Pericardium (tissue), 1 donor: Measurements from ENCODE around the genes RMDN2 and CYP1B1.

DNA sequence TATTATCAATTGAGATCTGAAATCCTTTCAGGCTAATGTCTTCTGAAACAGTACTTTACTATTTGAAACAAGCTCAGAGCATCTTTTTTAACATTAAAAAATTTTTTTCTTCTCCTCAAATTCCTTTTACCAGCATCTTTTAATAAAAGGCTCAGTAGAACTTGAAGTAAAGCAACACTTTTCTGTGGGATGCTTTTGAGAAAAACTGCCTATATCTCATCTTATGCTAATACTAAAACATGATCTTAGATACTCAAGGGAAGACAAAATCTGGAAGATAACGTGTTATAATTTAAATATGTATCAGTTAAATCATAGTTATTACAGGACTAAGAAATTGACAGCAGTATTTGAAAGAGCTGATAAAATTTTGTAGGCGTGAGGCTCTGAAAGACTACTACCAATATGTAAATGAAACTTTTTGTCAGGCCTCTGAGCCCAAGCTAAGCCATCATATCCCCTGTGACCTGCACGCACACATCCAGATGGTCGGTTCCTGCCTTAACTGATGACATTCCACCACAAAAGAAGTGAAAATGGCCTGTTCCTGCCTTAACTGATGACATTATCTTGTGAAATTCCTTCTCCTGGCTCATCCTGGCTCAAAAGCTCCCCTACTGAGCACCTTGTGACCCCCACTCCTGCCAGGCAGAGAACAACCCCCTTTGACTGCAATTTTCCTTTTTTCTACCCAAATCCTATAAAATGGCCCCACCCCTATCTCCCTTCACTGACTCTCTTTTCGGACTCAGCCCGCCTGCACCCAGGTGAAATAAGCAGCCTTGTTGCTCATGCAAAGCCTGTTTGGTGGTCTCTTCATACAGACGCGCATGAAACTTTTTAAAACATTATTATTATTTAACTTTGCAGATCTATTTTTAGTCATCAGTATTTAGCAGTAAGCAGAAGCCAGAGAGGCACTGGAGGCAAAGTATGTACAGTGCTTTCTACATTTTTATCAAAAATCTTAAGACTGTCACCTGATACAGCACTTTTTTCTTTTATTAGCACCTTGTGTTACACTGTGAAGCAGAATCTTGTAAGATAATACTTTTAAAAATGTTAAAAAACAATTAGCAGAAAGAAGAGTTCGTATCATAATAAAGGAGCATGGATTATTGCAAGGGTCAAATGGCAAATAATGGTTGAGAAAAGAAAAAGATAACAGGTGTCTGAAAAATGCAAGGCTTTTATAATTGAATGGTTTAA is 8.9 kb downstream of the CEBPZOS start:
- RRBS, result no CpG with 5 or more reads among the region's 9 CpGs

DNA sequence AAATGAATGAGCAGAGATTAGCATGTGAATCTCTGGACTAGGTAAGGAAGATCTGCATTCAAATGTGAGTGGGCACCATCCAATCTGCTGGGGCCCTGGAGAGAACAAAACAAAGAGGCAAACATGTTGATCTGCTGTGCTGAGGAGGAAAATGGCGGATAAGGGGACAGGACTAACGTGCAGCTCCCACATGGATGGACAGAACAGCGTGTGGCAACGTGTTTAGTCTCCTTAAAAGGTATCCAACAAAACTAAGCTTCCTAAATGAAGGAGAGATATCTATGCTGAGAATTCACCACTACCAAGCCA is 9.7 kb downstream of the CEBPZOS start:
- RRBS, result no CpG with 5 or more reads among the region's 4 CpGs

- RRBS, result no CpG with 5 or more reads among the region's 4 CpGs
These were observed 17.4 kb downstream of the CEBPZOS start for GRCh38 chr2:37213646-37214127.

DNA sequence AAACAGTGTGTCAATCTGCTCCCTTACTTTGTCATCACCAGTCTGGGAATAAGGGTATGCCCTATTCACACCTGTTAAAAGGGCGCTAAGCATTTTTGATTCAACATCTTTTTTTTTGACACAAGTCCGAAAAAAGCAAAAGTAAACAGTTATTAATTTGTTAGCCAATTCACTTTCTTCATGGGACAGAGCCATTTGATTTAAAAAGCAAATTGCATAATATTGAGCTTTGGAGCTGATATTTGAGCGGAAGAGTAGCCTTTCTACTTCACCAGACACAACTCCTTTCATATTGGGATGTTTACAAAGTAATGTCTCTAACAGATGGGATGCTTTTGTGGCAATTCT is 3.8 kb downstream of the CEBPZ start:
- RRBS, result no CpG with 5 or more reads among the region's 3 CpGs

- RRBS, result no CpG with 5 or more reads among the region's 9 CpGs
These were observed 861 bp downstream of the CEBPZ start for GRCh38 chr2:37230444-37231025.

GRCh38 chr2:37264879-37265335 is 33.4 kb downstream of the NDUFAF7 start:
- RRBS, result 100% methylated on average over 1 of the region's 6 CpGs

DNA sequence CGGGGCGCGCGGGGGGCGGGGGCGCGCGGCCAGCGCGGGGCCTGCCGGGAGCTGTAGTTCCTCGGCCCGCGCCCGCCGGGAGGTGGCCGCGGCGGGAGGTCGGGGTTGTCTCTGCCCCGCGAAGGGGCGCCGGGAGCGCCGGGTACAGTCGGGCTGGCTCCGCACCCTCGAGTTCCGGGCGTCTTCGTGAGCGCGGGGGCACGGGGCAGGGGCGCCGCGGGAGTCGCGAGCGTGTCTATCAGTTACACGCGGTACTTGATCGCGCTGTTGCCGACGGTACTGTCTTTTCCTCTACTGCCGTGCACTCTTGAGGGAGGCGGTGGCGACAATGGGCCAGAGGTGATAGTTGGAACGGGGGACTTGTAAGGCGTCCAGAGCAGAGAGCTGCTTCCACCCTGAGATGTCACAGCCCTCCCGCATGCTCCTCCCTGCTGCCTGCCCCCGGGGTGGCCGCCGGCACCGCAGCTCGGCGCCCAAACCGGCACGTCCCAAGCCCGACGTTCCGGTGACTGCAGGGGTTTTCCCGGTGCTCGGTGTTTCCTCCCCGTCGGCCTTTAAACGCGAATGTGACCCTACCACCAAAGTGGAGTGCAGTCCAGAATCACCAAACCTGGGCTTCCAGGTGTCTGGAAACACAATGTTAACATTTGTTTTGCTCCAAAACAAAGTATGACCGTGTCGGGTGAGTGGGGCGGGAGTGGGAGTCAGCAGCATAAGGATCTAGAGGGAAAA is 374 bp upstream of the PRKD3 start:
- RRBS, result 2% methylated on average over 20 of the region's 73 CpGs

DNA sequence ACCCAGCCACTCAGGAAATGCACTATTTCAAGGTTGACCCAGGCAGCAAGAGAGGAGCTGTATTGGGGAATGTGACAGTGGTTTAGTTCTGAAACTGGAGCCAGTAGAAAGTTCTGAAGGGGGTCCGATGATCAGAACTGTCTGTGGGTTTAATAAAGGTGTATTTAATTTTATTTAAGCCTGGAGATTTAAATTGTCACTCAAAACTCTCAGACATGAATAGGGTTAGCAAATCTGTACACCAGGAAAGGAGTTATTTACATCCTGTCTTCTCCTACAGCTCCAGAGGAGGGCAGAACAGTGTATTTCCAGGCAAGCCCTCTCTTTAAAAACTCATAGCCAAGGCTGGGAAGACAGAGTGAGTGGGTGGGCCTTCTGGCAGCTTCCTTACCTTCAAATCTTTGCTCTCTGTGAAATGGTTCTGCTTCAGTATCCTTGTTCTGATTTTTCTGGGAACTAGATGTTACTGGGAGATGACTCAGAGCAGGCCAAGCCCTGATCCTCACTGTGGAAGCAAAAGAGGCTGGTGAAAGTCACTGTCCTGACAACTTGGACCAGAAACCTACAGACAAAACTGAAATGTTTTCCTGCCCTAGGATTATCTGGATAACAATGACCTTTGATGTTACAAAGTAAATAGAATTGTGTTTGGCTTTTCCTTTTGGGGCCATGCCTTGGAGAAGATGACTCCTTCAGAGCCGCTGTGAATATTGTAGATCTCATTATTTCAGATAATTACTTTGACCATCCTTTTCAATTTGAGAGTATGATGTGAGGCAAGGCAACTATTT is 899 bp upstream of the QPCT start:
- RRBS, result no CpG with 5 or more reads among the region's 2 CpGs

DNA sequence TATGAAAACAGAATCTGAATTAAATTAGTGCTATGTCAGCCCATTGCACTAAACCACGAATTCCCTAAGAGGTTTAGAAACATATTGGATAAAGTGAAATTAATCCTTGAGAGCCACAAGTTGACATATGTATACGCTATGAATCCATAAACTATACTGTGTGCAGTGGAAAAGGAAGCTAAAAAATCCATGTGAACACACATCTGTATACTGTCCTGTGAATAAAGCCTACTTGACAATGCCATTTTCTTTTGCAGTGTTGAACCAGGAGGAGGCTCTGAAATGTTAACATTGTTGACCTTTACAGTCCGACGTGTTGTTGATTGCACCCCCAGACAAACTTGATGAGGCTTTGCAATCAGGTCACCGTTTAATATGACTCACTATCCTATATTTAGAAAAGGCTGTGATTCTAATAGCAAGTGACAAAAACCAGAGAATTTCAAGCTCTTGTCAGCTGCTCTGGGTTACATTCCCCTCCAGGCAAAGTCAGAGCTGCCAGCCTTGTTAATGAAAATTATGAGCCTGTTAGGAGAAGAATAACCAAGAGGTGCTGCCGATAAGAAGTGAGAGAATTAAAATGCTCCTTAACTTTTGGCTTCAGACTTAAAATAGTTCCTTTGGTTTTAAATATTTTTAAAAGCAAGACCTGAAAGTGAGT is 161.9 kb downstream of the QPCT start:
- RRBS, result no CpG with 5 or more reads among the region's 6 CpGs

- RRBS, result no CpG with 5 or more reads among the region's 3 CpGs
These were observed 109.7 kb downstream of the CDC42EP3 start for GRCh38 chr2:37561624-37562177.

GRCh38 chr2:37585866-37586770 is 85.3 kb downstream of the CDC42EP3 start:
- RRBS, result no CpG with 5 or more reads among the region's 10 CpGs

GRCh38 chr2:37590116-37590654 is 81.3 kb downstream of the CDC42EP3 start:
- RRBS, result no CpG with 5 or more reads among the region's 4 CpGs

- RRBS, result no CpG with 5 or more reads among the region's 9 CpGs
These were observed 26.0 kb downstream of the CDC42EP3 start for GRCh38 chr2:37645254-37646005.

- RRBS, result no CpG with 5 or more reads among the region's 8 CpGs
These were observed 5.4 kb downstream of the CDC42EP3 start for GRCh38 chr2:37665942-37666621.

GRCh38 chr2:37851553-37852024 is 73.5 kb upstream of the RMDN2 start:
- RRBS, result no CpG with 5 or more reads among the region's 3 CpGs

DNA sequence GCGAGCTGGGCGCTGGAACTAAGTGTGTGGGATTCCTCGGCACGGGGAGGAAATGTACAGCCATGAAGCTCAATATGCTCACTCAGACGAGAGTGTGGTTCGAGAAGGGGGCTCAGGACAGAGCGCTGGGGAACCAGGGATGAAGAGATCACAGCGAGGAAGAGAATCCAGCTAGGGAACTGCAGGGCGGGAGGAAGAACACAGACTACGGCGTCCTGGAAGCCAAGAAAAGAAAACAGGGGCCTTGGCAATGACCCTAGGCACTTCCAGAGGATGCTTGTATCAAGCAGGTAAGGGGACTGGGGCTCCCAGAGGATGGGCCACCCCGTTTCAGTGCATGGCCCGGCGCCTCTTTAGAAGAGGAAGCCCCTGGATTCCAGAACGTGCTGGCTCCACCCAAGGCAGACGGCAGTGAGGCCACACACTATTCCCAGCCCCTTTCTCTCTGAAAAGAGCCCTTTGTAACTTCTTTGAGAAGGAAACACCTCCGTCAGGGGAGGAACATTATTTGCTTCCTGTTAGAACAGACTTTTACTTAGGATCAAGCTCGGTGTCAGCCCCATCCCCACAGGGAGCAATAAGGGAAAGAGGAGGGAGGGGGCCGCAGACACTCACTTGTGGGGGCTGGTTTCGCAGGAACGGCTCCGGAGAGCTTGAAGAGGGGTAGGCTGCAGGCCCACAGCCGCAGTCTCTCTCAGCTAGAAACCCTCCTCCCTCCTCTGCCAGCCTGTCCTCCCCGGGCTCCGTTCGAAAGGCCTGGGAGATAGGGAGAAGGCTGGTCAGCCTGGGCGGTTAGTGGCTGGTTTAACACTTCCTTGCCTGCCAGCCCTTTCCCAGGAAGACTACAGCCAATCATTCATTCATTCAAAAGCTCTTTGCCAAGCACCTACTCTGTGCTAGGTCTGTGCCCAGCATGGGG is 49.7 kb upstream of the RMDN2 start:
- RRBS, result 42% methylated on average over 2 of the region's 27 CpGs

DNA sequence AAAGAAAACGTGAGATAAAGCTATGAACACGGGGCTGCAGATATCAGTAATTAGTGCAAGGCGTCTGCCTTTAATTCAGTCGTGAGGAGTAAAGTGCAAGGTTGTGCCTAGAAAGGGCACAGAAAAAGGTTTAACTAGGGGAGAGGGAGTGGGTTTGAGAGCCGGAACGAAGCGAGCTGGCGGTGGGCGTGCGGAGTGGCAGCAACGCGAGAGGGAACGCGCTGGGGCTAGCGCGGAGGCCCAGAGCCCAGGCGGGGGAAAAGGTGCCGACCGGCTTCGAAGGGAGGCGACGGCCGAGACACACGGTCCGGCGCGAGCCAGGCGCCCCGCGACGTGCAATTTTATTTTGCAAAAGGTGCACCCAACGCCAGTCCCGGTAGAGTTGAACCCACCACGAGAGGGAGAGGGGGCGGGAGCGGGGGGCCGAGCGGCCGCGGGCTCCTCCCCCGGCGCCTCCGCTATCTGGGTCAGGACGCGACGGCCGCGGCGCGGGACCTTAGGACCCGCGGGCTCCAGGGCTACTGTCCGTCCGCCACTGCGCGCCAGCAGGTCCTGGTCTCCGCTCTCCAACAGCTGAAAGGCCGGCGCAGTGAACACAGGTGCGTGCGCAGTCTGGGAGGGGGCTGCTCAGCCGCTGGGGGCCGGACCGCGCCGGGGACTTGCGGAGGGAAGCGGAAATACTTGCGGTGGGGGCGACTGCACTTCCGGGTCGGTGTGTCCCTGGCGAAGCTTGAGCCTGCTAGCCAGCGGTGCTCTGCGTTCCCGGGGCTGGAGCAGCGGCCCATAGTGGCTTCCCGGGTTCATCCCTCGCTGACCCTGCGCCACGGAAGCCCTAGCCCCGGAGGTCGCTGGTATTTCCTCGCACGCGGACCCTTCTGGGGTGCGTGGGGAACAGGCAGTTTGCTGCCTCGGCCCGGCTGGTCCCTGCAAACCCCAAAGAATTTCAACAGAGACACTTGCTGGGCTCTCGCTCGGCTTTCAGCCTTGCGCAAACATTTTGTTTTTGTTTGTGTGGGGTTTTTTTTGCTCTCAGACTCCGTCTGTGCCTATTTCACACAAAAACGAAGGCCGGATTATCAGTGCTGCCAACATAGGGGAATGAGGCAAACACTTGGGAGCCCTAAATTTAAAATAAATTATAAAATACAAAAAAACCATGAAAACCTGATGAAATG is at the start of gene RMDN2:
RMDN2 (plus strand) TSS at position 461 of the 1,175 bp plus-strand sequence.
- RRBS, result 2% methylated on average over 54 of the region's 95 CpGs

GRCh38 chr2:37926002-37926309 is 869 bp downstream of the RMDN2 start:
- RRBS, result no CpG with 5 or more reads among the region's 4 CpGs

- RRBS, result 1% methylated on average over 19 of the region's 61 CpGs
These were observed at the start of gene CYP1B1 for GRCh38 chr2:38075886-38076582. CYP1B1 (minus strand) TSS chr2:38076151.

- RRBS, result no CpG with 5 or more reads among the region's 51 CpGs
These were observed 702 bp upstream of the CYP1B1 start for GRCh38 chr2:38076583-38077122.